Omental fat pad (tissue), 4 donors: Measurements from ENCODE around the genes ZNF404 and ZNF222.

DNA sequence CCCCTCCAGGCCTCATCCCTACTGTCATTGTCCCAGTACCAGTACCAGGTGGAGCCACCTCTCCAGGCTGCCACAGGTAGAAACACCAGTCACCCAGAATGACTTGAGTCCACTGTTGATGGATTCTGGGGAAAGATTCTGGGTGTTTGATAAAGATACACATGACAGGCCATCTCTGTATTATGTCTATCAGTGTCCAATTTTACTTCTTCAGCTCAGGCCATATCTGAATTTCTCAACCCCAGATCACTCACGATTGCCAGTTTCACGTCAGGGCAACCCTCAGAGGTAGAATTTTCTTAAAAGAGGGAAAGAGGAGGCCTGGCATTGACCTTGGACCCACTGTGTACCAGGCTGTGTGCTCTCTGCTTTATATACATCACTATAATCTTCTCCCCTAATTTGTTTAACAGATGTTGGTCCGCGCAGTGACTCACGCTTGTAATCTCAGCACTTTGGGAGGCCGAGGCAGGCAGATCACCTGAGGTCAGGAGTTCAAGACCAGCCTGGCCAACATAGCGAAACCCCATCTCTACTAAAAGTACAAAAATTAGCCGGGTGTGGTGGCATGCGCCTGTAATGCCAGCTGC is 1.8 kb upstream of the SMG9 start:
- PRO-cap = no peak
- RAMPAGE, long total RNA, 4 experiments = no peak in any of the 4 experiments

- PRO-cap = no peak
- RAMPAGE, long total RNA, 4 experiments = no peak in any of the 4 experiments
These were observed 2.5 kb downstream of the LYPD5 start for GRCh38 chr19:43799681-43800249.

- PRO-cap = no peak
- RAMPAGE, long total RNA, 4 experiments = no peak in any of the 4 experiments
These were observed 10.3 kb upstream of the LYPD5 start for GRCh38 chr19:43812502-43813082.

DNA sequence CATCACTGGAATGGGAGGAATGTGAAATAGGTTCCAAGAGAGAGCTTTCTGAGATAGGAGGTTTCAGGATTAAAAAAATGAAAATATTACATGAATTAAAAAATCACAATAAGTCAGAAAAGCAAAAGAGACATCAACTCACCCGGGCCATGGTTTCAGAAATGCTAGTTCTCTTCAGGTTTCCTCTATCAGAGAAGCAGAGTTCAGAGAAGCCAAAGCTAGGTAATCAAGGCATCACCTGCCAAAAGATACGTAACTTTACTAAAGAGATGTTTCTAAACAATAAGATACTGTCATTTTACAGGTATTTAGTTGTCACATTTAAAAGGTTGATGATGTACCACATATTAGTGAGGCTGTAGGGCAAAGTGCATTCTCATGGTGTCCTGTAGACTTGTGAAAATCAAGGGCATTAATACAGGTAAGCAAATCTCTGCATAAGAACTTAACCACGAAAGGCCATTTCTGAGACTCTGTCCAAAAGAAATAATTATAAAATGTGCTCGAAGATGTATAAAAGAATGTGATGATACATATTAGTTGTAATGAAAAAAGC is at the start of gene ZNF404:
ZNF404 (minus strand) TSS at position 151 of the 556 bp plus-strand sequence.
- PRO-cap = no peak
- RAMPAGE, long total RNA, 4 experiments = no peak in any of the 4 experiments

GRCh38 chr19:43914361-43914871 is 20.7 kb downstream of the ZNF45 start:
- PRO-cap = no peak
- RAMPAGE, long total RNA, 4 experiments = no peak in any of the 4 experiments

GRCh38 chr19:44024894-44026251 is at the start of gene ZNF222:
ZNF222 (plus strand) TSS chr19:44025379.
- PRO-cap = no peak
- RAMPAGE, long total RNA, 4 experiments = start-site peak on the plus strand in 4 of 4 experiments, at chr19:44025308-44025404 at its widest, 15 to 51 reads per replicate

DNA sequence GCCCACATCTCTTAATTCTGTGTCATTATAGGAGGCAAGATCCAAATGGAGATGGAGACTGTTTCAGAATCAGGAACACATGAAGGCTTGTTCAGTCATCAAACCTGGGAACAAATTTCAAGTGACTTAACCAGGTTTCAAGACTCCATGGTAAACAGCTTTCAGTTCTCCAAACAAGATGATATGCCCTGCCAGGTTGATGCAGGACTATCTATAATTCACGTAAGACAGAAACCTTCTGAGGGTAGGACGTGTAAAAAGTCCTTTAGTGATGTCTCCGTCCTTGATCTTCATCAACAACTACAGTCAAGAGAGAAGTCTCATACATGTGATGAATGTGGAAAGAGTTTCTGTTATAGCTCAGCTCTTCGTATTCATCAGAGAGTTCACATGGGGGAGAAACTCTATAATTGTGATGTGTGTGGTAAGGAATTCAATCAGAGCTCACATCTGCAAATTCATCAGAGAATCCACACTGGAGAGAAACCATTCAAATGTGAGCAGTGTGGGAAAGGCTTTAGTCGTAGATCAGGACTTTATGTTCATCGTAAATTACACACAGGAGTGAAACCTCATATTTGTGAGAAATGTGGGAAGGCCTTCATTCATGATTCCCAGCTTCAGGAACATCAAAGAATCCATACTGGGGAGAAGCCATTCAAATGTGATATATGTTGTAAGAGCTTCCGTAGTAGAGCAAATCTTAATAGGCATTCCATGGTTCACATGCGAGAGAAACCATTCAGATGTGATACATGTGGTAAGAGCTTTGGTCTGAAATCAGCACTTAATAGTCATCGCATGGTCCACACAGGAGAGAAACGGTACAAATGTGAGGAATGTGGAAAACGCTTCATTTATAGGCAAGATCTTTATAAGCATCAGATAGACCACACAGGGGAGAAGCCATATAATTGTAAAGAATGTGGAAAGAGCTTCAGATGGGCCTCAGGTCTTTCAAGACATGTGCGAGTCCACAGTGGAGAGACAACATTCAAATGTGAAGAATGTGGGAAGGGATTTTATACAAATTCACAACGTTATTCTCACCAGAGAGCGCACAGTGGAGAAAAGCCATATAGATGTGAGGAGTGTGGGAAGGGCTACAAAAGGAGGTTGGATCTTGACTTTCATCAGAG is 10.2 kb upstream of the ZNF234 start:
- PRO-cap = no peak
- RAMPAGE, long total RNA, 4 experiments = no peak in any of the 4 experiments

- PRO-cap = no peak
- RAMPAGE, long total RNA, 4 experiments = no peak in any of the 4 experiments
These were observed 21.1 kb downstream of the ZNF180 start for GRCh38 chr19:44479043-44479824.

DNA sequence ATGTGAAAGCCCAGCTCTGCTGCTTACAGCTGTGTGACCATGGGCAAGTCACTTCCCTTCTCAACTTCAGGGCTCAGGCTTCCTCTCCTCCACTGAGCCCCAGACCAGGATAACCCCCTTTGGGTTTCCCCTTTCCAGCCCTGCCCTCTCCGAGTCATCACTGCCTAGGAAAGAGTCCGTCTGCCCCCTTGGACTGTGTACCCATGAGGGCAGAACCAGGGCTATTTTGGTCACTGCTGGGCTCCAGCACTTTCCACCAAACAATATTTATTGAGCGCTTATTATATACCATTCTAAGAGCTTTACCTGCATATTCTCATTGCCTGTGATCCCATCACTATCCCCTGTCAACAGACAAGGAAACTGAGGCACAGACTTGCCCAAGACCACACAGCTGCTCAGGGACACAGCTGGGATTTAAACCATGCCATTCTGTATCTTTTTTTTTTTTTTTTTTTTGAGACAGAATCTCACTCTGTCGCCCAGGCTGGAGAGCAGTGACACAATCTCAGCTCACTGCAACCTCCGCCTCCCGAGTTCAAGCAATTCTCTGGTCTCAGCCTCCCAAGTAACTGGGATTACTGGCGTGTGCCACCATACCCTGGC is 5.4 kb downstream of the PVR start:
- PRO-cap = no peak
- RAMPAGE, long total RNA, 4 experiments = no peak in any of the 4 experiments

- PRO-cap = no peak
- RAMPAGE, long total RNA, 4 experiments = no peak in any of the 4 experiments
These were observed 9.3 kb upstream of the CEACAM19 start for GRCh38 chr19:44661852-44662567.

DNA sequence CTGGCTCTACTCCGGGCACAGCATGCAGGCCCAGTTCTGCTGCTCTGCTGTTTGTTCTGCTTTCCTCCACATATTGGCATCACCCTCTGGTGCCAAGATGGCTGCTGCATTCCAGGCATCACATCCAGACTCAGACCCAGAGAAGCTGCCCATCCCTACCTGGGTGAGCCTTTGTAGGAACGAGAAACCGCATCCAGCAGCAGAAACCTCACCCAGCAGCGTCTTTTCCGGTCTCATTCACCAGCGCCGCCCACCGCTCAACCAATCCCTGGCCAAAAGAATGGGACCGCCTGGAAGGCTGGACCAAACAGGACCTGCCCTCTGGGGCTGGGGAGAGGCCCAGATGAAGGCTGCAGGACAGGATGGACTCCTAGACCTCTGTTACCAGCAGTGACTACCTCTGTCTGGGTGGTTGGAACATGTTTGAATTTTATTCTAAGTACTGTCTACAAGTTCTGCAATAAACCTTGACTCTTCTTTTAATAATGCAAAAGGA is 5.6 kb upstream of the CEACAM19 start:
- PRO-cap = no peak
- RAMPAGE, long total RNA, 4 experiments = no peak in any of the 4 experiments

DNA sequence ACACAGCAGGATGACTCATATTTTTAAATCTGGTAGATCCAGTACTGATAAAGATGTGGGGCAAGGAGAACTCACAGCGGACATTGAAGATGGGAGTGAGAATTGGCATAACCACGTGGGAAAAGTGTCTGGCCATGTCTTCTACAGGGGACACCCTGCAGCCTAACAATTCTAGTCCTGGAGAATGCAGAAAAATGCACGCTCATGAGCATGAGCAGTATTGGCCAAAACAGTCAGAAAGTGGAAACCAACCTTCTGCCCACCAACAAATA is 13.5 kb upstream of the BCL3 start:
- PRO-cap = no peak
- RAMPAGE, long total RNA, 4 experiments = no peak in any of the 4 experiments

DNA sequence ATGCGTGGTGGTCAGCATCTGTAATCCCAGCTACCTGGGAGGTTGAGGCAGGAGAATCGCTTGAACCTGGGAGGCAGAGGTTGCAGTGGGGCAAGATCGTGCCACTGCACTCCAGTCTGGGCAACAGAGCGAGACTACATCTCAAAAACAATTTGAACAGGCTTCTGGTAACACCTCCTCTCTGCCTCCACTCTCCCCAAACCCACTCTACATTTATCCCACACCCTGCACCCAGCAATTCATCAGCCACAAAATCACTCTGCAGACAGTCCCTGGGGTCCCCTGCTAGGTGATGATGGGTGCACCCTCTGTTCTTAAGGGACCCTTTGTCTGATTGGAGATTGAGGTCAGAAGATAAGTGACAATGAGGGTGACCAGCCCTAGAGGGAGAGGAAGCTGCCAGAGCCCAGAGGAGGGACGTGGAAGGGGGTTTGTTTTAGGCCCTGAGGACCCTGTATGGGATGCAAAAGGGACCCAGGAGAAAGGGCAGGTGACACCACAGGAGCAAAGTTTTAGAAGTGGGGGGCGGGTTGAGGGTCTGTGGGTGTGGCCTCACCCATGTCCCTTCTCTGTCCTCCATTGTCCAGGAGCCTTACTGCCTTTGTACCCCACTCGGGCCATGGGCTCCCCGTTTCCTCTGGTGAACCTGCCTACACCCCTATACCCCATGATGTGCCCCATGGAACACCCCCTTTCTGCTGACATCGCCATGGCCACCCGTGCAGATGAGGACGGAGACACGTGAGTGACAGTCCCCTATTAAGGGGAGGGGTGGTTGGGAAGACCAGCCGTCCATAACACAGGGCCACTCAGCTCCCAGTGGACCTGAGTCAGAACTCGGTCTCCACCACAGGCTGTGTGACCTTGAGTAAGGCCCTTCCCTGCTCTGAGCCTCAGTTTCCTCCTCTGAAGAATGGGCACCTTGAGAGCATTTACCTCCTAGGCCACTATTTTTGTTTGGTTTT is 2.4 kb downstream of the BCL3 start:
- PRO-cap = no peak
- RAMPAGE, long total RNA, 4 experiments = no peak in any of the 4 experiments

GRCh38 chr19:44756851-44757717 is 8.6 kb downstream of the BCL3 start:
- PRO-cap = no peak
- RAMPAGE, long total RNA, 4 experiments = start-site peak on the plus strand in 1 of 4 experiments, at chr19:44757544-44757580 at its widest, 53 reads per replicate

DNA sequence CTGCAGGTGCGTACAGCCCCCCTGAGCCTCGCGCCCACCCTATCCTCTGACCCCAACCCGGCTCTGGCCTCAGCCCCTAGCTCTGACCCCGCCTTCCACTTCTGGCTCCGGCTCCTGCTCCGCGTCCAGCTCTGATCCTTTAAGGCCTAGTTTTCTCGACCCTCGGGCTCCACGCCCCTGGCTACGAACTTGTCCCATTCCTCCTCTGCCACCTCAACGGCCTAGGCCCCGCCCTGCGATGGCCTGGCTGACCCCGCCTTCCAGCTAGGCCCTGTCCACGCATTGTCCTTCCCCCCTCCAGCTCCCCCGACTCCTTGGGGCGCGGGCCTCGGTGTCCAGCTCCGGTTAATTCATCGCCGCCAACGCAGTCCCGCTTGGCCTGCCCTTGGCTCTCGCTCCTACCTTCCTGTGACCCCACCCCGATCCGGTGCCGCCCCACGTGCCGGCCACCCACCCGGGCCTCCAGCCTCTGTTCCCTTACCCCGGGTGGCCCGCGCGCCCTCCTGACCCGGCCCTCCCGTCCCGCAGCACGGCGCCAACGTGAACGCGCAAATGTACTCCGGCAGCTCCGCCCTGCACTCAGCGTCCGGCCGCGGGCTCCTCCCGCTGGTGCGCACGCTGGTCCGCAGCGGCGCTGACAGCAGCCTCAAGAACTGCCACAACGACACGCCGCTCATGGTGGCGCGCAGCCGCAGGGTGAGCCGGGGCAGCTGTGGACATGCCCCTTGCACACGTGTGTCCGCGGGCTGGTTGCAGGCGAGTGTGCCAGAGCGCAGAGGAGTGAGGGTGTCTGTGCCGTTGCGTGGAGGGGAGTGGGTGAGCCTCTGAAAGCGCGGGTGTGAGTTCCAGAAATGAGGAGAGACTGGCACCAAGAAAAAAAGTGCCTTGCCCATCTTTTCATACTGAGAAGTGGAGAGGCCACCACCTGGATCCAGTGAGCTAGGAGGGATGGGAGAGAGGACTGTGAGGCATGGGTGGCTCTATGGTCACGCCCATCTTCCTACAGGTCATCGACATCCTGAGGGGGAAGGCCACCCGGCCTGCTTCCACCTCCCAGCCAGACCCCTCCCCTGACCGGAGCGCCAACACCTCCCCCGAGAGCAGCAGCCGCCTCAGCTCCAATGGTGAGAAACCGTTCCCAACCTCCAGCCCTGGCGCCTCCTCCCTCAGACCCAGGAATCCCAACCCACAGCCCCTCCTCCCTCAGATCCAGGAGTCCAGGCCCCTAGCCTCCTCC is 9.6 kb downstream of the BCL3 start:
- PRO-cap = no peak
- RAMPAGE, long total RNA, 4 experiments = no peak in any of the 4 experiments

DNA sequence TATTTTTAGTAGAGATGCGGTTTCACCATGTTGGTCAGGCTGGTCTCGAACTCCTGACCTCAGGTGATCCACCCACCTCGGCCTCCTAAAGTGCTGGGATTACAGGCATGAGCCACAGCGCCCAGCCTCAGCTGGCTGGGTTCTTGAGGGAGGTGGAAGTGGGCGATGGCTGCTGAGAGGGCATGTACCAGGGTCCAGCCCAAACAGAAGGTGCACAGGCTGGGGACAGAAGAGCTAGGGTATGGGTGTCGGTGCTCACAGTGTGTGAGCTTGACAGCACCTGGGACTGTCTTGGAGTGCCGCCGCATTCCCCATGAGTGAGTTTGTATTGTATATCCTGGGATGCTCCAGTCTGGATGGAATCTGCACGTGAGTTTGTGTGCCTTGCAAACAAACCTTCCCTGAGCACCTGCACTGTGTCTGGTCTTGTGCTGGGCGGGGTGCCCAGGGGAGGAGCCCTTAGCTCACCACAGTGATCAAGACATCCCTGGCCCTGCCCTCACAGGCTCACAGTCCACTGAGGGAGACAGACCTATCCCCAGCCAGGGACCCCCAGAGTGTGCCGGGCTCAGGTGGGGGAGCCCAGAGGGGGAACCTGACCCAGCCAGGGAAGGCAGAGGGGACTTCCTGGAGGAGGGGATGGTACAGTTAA is 1.9 kb upstream of the BCAM start:
- PRO-cap = no peak
- RAMPAGE, long total RNA, 4 experiments = no peak in any of the 4 experiments

- PRO-cap = no peak
- RAMPAGE, long total RNA, 4 experiments = no peak in any of the 4 experiments
These were observed 848 bp upstream of the BCAM start for GRCh38 chr19:44807918-44808591.

DNA sequence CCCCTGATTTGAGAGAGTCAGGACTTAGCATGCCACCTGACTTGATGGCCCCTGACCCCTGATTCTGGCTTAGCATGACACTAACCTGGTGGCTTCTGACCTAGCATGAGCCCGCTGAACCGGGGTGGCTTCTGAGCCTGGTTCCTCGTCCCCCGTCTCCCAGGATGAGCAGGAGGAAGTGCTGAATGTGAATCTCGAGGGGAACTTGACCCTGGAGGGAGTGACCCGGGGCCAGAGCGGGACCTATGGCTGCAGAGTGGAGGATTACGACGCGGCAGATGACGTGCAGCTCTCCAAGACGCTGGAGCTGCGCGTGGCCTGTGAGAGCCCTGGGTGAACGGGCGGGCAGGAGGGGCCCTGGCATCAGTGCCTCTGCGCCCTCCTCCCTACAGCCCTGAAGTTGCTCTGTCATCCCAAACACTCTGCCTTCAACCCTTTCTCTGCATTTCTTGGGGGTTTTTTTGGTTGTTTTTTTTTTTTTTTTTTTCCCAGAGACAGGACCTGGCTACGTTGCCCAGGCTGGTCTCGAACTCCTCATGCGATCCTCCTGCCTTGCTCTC is 5.6 kb downstream of the BCAM start:
- PRO-cap = no peak
- RAMPAGE, long total RNA, 4 experiments = no peak in any of the 4 experiments

DNA sequence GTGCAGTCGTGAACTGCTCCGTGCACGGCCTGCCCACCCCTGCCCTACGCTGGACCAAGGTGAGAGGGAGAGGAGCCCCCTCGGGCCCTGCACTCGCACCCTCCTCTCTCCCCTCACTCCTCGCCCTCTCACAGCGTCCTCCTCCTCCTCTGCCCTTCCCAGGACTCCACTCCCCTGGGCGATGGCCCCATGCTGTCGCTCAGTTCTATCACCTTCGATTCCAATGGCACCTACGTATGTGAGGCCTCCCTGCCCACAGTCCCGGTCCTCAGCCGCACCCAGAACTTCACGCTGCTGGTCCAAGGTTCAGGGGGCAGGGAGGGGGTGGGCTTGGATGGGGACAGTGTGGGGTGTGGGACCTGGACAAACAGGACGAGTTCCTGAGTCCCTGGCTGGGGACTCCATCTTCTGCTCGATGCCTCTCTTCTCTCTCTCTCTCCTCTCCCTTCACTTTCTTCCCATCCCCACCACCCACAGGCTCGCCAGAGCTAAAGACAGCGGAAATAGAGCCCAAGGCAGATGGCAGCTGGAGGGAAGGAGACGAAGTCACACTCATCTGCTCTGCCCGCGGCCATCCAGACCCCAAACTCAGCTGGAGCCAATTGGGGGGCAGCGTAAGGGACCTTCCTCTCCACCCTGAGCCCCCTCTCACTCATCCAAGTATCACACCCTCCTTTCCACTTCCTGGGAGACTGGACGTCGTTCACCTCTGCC is 9.8 kb downstream of the BCAM start:
- PRO-cap = no peak
- RAMPAGE, long total RNA, 4 experiments = no peak in any of the 4 experiments

GRCh38 chr19:44844391-44845311 is 1.4 kb upstream of the NECTIN2 start:
- PRO-cap = no peak
- RAMPAGE, long total RNA, 4 experiments = no peak in any of the 4 experiments